Gastrocnemius medialis (tissue), 3 donors: ENCODE data around the genes CLHC1, CCDC88A and CFAP36.

GRCh38 chr2:54611822-54612566, 111.5 kb upstream of the EML6 start:
- PRO-cap, result no peak
- RAMPAGE, long total RNA, 3 experiments, result no peak in any of the 3 experiments

DNA sequence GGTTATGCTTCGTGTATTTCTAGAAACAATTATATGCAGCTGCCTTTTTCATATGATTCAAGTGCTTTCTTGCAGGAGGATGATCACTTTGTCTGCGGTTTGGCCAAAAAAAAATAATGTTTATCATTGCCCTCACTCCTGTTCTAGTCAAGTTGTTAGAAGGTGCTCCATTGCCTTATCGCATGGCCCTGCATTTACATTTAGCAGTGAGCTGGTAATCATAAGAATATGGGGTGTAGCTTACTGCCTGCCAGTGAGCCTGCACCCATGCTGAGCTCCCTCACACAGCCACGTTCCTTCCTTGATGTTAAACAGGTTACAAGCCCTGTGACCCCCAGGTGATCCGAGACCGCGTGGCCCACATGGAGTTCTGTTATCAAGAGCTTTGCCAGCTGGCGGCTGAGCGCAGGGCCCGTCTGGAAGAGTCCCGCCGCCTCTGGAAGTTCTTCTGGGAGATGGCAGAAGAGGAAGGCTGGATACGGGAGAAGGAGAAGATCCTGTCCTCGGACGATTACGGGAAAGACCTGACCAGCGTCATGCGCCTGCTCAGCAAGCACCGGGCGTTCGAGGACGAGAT, 94.8 kb upstream of the EML6 start:
- PRO-cap, result no peak
- RAMPAGE, long total RNA, 3 experiments, result no peak in any of the 3 experiments

DNA sequence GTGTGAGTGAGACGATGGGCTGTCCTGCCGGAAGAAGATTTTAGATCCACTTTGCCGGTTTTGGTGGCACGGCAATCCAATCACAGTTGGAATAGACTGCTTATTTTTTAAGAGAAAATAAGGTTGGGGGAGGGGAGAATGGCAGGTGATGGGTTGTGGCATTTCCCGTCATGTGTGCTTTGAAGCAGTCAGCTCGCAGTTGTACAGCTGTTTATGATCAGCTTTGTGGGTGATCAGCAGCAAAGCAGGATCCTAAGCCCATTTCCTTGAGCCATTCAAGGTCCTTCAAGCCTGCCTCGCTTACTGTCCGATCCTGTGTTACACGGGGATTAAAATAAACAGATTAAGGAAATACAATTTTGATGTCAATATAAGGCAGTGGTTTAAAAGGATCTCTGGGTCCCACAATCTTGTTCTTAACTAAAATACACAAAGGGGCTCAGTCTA, 152.3 kb downstream of the RTN4 start:
- PRO-cap, result no peak
- RAMPAGE, long total RNA, 3 experiments, result no peak in any of the 3 experiments

- PRO-cap, result no peak
- RAMPAGE, long total RNA, 3 experiments, result no peak in any of the 3 experiments
These were observed 102.9 kb downstream of the RTN4 start for GRCh38 chr2:54947269-54947836.

- PRO-cap, result no peak
- RAMPAGE, long total RNA, 3 experiments, result no peak in any of the 3 experiments
These were observed 90.1 kb downstream of the RTN4 start for GRCh38 chr2:54960092-54960526.

GRCh38 chr2:55231696-55232484, at the start of gene CLHC1:
CLHC1 (minus strand) TSS chr2:55232293.
- PRO-cap, result unidirectional peak, minus-strand start at chr2:55232144; unidirectional peak, minus-strand start at chr2:55232271
- RAMPAGE, long total RNA, 3 experiments, result start-site peak on the minus strand in 2 of 3 experiments, at chr2:55232251-55232322 at its widest, 5 to 17 reads per replicate

GRCh38 chr2:55232943-55233747, 657 bp downstream of the RPS27A start:
- PRO-cap, result no peak
- RAMPAGE, long total RNA, 3 experiments, result no peak in any of the 3 experiments

DNA sequence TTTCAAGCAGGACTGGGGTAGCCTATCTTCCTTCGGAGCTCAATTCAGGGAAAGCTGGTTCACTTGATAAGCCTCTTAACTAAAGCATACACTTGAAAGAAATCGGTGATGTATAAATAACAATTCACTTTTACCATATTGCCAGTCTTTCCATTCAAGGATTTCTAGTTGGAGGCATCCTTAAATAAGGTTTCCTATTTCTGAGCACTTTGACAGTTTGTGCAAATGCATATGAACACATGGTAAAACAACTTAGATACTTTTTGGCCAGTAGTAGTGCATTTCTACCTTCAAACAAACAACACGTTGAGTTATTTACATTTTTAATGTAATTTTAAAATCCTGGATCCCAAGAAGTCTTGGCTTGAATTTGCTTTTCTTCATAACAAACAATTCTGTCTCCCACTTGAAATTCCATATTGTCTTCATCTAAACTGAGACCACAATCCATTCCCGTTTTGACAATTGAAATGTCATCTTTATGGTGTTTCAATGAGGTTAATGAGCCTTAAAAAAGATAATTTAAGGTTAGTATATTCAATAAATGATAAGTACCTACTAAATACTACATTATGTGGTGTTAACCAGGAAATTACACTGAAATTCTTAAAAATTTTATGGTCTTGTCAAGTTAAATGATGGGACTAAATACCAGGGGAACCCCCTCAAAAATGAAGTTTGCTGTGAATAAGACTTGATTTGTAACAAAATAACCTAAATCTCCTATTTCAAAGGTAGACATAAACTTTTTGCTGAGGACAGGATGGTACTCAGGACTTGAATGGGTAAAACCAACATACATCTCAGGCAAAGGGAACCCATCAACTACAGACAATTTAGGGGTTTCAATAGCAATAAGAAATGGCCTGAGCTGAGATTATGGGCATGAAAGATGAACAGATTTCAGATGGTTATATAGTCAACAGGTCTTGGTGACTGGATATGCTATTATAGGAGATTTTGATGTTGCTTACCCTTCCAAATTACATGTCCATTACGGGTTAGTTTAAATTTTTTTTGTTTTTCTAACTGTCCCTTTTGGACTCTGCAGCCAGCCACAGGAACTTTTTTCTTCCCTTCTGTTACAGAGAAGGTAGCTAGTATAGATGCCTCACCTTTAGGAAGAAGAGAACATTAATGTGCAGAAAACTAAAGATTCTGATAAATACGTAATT, 4.2 kb downstream of the RPS27A start:
- PRO-cap, result no peak
- RAMPAGE, long total RNA, 3 experiments, result no peak in any of the 3 experiments

- PRO-cap, result no peak
- RAMPAGE, long total RNA, 3 experiments, result no peak in any of the 3 experiments
These were observed 65.6 kb upstream of the MTIF2 start for GRCh38 chr2:55334226-55335389.

DNA sequence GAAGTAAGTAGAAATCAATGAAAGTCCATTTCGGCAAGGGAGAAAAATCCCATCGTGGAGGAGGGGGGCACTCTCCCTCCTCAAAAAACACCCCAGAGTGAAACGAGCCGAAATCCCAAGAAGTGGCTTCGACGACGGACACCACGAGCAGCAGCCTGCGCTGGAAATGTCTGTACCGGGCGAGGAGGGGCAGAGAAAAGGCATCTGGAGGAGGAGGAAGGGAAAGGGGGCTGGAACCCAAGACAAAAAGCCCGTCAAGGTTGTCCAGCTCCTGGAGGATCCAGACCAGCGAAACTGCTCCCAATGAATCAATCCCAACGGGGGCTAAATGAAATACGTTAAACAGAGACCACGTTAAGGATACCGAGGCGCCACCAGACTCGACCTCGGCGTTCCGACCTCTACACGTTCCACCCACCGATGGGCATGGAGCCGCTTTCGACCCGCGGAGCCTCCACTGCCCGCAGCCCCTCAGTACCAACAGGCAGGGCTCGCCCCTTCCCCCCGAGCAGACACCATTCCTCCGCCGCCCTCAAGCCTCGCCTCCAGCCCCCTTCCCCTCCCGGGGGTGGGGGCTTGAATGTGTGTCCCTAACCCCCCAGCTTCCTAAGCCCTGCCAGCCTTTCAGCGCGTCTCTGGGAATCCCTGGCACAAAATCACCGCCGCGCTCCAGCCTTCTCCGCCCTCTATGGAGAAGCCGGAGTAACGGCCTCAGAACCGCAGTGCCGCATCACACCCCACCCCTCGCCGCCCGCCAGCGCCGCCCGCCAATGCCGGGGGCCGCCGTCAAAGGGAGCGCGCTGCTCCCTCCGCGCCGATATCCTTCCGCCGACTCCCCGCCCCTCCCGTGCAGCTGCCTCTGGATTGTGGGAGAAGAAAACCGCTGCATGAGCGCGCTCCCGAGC, at the start of gene CCDC88A:
Gene CCDC88A, minus strand, starts transcription at position 707 of the 905 bp plus-strand sequence.
- PRO-cap, result bidirectional peak, plus-strand start outside the sequence, minus-strand start at position 690 of the sequence
- RAMPAGE, long total RNA, 3 experiments, result no peak in any of the 3 experiments

- PRO-cap, result bidirectional peak, plus-strand start at chr2:55519598, minus-strand start at chr2:55519418
- RAMPAGE, long total RNA, 3 experiments, result start-site peak on the plus strand in 3 of 3 experiments, at chr2:55519611-55519863 at its widest, 394 to 1,364 reads per replicate
These were observed at the start of gene CFAP36 for GRCh38 chr2:55519522-55519894. CFAP36 (plus strand) TSS chr2:55519718.

GRCh38 chr2:55809703-55810263, 113.8 kb downstream of the EFEMP1 start:
- PRO-cap, result no peak
- RAMPAGE, long total RNA, 3 experiments, result no peak in any of the 3 experiments

- PRO-cap, result no peak
- RAMPAGE, long total RNA, 3 experiments, result no peak in any of the 3 experiments
These were observed 65.3 kb upstream of the CCDC85A start for GRCh38 chr2:56118460-56118969.

DNA sequence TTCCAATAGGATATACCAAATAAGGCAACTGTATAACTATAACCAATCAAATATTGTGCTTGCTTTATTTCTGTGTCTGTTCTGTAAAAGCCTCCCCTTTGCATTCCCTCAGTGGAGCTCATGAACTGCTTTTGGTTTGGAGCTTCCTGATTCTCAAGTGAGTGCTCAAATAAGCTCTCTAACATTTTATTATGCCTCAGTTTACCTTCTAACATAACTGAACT, 137.7 kb upstream of the VRK2 start:
- PRO-cap, result no peak
- RAMPAGE, long total RNA, 3 experiments, result no peak in any of the 3 experiments

GRCh38 chr2:58039055-58039601, 7.5 kb upstream of the VRK2 start:
- PRO-cap, result no peak
- RAMPAGE, long total RNA, 3 experiments, result no peak in any of the 3 experiments

- PRO-cap, result no peak
- RAMPAGE, long total RNA, 3 experiments, result no peak in any of the 3 experiments
These were observed 186.5 kb upstream of the FANCL start for GRCh38 chr2:58427581-58428094.

GRCh38 chr2:60033320-60033659, 520.2 kb downstream of the BCL11A start:
- PRO-cap, result no peak
- RAMPAGE, long total RNA, 3 experiments, result no peak in any of the 3 experiments

DNA sequence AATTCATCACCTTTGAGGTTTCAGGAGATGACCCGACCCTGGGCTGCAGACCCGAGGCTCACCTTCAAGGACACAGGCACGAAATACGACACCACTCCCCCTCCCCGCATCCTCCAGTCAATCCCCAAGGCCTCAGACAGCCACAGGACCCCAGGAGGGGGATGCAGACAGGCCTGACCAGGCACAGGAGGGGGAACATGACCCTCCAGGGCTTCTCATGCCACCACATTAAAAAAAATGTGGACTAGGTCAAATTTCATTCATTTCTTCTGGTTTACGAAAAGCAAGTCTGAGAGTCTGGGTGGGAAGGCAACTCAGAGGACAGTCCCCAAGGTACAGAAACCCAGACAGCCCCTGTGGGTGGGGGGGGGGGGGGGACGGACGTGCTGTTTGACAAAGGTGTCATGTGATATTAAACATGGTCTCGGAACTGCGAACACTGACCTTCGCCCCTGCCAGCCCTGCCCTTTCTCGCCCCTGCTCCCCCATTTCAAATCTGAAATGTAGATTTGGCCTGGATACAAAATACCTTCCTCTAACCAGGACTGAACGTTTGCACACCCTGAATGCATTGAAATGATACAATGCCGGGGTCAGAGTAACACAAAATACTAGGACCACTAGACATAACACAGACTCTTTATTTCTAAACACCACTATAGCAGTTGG, 142.8 kb downstream of the BCL11A start:
- PRO-cap, result no peak
- RAMPAGE, long total RNA, 3 experiments, result no peak in any of the 3 experiments

DNA sequence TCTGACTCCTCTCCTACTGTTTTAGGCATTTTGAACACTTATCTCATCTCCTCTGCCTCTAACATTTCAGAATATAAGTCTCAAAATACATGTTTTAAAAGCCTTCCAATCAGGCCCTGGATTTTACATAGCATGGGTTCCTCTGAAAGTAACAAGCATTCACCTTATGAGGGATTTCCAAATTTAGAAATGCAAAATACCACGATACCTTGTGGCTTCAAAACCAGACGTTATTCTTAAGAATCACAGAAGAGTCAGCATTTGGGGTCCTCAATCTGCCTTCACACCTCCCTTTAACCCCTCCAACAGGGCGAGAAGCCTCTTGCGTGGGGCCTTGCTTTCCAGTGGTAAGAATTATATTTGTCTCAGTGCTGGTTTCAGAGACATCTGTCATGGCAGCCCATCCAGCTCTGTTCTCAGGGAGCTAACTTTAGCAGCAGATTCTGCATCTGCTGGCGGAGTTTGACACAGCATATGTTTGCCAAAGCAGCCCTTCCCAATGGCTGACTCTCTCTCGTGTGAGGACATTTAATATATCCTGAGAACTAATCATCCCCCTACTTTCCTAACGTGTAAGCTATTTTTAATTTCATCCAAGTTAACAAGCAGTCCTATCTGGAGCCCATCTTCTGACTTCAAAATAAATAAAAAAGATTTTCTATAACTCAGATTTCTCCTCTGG, 91.4 kb upstream of the BCL11A start:
- PRO-cap, result no peak
- RAMPAGE, long total RNA, 3 experiments, result no peak in any of the 3 experiments

GRCh38 chr2:60898939-60899524, 17.7 kb downstream of the REL start:
- PRO-cap, result no peak
- RAMPAGE, long total RNA, 3 experiments, result no peak in any of the 3 experiments